Amniotic epithelial cell (primary cell): ENCODE measurements around a stretch of chr16.

DNA sequence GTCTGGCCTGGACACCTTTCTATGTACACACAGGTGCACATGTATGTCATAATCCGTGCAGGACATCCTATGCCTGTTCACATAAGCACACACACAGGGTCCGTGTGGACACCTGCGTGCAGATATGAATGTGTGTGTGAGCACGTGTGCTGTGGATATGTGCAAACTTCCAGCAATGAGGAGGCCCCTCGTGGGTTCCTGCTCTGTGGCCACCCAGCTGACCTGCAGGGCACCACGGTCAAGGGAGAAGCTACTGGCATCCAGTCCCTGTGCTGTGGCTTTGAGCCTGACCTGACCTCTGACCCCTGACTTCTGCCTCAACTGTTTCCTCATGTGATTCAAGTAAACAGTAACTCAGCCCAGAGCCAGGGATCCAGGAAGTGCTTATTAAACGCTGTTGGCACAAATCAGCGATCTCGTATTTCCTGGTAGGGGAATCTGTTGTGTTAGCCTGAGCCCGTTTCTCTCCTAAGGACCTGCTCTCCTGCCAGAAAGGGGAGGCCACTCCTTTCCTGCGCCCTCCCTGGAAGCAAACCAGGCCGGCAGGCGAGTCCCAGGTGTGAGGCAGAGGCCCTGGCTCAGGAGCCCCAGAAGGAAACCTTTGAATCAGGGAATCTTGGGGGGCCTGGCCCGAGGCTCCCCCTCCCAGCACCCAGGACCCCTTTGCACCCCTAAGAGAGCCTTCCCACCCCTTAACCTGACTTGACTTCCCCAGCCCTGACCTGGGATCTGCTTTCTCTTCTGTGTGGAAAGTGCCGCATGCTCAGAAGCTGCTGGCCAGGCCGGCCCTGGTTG lies 6.6 kb downstream of the CPNE7 start:
- RRBS, result no CpG with 5 or more reads among the region's 16 CpGs

DNA sequence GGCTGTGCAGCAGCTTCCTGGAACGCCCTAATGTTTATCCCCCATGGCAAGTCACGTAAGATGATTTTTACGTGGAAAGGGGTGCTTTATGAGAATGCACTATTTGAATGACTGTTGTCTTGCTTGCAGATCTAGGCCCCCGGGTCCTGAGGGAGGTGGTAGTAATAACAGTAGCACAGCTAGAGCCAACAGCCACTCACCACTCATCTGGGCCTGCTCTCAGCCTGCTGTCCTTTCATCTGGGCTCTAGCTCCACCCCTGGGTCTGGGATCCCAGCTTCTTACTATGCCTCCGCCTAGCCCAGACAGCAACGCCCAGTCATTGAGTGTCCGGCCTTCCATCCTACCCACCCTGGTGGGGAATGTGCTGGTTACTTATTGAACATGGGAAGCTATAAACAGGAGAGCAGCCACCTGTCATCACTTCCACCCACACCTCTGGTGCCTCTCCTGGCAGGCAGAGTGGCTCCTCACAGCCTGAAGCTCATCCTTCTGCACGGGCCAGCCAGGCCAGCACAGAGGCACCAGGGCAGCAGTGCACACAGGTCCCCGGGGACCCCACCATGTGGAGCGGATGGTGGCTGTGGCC lies 16.5 kb downstream of the DPEP1 start:
- RRBS, result no CpG with 5 or more reads among the region's 10 CpGs

DNA sequence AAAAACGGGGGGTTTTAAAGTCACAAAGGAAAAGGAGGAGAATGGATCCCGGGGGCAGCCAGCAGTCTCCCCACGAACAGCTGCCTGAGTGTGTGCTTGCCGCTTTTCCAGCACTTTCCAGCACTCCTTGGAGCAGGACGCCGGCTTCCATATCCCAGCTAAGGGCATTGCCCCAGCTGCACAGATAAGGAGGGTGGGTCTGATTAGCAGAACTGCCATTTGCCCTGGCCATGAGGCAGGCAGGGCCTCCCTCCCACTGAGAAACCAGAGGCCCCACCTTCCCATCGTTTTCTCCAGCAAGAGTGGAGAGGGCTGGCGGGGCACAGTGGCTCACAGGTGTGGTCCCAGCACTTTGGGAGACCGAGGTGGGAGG lies 19.0 kb downstream of the DPEP1 start:
- RRBS, result 24% methylated on average over 4 of the region's 9 CpGs

- RRBS, result no CpG with 5 or more reads among the region's 15 CpGs
Observed at GRCh38 chr16:89732004-89732676, 10.8 kb downstream of the ZNF276 start.

- RRBS, result no CpG with 5 or more reads among the region's 7 CpGs
Observed at GRCh38 chr16:89741184-89741537, 19.8 kb downstream of the ZNF276 start.

DNA sequence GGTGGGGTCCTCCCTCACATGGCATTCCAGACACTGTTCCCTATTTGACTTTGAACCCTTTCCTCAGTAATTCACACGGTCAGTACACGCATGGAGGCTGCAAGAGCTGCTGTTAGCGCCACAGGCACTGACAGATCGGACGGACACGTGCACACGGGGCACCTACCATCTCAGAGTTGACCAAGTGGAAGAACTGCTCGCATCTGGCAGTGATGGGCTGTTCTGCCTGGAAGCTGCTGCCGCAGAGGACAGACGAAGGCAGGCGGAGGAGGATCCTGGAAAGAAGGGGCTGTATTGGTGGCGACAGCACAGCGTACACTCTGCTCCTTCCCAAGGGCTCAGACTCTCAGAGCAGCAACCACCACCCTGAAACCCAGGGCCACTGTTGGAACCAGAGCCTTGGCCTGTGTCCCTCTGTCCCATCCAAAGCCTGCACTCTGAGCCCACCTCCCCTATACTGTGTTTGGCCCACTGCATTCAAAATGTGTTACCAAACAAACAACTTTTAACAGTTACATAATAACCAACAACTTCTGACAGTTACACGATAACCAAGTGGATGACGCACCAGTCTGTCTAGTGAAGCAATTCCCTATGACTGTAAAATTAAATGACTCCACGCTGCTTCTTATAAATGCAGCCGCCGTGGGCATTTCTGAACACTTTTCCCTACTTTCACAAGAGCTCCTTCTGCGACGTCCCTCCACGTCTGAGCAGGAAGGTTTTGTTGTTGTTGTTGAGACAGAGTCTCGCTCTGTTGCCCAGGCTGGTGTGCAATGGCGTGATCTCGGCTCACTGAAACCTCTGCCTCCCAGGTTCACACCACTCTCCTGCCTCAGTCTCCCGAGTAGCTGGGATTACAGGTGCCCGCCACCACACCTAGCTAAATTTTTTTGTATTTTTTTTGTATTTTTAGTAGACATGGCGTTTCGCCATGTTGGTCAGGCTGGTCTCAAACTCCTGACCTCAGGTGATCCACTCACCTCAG lies 27.4 kb downstream of the ZNF276 start:
- RRBS, result no CpG with 5 or more reads among the region's 28 CpGs

DNA sequence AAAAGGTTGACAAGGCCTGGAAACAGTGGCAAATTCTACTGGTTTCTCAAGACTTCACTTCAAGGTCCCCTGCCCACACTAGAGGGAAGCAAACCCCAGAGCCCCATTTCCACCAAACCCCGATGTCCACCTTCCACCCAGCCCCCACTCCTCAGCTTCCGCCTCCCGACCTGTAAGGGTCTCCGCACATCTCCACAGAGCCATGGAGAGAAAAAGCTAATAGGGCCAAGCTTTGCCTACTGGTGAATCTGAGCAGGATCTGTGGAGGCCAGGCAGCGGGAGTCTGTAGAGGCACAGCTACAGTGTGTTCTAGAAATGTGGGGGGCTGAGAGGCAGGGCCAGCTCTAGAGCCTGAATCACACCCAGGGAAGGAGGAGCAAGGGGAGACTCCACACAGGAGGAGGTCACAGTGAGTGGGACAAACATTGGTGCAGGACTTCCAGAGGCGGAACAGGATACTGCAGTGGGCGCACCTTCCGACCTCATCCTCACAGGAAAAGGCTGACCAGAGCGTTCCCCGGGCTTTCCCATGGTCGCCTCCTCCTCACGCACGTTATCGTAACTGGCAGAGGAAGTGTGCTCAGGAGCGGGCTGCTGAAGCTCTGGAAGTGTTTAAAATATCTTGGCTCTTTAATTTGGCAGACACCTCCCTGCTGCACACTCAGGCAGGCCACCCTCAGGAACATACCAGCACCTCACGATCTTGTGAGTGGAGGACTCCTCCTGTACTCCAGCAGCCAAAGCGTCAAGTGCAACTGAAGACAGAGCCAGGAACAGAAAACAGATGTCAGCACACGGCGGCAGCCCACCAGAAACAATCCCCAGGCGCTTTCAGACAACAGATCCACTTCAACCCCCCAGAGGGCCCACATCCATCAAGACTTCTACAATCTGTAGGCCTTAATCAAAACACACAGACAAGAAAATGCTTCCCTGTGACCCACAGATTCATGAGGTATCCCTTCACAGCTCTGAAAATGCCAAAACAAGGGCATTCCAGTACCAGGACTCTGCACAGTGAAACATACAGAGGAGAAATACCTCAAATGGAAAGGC lies 17.6 kb downstream of the FANCA start:
- RRBS, result no CpG with 5 or more reads among the region's 20 CpGs

DNA sequence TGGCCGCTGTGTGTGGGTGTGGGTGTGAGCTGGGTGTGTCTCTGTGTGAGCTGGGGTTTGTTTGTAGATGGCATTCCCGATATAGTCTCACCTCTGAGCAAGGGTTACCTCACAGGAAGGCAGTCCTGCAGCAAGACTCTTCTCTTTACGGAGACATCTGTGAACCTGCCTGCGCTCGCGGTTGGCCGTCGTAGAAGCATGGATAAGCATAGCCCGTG lies 5.5 kb downstream of the SPIRE2 start:
- RRBS, result no CpG with 5 or more reads among the region's 9 CpGs

GRCh38 chr16:89837459-89838279 lies 9.4 kb downstream of the SPIRE2 start:
- RRBS, result no CpG with 5 or more reads among the region's 31 CpGs

DNA sequence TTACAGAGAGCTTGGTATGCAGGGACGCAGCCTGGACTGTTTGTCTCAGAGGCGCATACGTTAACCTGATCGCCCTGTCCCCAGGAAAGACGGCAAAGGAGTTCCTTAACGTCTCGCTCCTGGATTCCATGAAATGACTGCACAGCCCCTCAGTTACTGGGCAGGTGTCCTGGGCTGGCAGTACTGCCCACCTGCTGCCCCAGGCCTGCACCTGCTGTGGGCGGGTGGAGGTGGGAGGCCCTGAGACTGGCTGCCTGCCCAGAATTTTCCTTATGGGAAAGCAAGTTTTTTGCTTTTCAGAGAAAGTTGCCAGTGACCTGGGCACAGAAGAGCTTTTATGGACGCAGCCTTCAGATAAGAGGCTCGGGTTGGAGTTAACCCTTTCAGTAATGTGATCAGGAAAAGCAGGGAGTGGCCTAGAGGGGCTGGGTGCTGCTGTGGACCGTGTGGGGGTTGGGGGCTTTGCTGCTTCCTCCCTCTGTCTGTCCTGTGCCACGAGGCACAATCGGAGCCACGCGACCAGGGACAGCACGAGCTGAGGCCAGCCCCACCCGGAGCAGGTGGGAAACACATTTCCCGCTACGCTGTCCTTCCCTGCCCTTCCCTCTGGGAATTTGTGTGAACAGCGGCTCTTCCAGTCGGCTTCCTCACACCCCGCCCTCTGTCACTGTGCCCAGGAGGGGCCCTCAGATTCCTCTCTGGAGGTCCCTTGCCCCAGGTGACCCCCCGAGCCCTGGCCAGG lies 19.4 kb downstream of the SPIRE2 start:
- RRBS, result no CpG with 5 or more reads among the region's 23 CpGs

DNA sequence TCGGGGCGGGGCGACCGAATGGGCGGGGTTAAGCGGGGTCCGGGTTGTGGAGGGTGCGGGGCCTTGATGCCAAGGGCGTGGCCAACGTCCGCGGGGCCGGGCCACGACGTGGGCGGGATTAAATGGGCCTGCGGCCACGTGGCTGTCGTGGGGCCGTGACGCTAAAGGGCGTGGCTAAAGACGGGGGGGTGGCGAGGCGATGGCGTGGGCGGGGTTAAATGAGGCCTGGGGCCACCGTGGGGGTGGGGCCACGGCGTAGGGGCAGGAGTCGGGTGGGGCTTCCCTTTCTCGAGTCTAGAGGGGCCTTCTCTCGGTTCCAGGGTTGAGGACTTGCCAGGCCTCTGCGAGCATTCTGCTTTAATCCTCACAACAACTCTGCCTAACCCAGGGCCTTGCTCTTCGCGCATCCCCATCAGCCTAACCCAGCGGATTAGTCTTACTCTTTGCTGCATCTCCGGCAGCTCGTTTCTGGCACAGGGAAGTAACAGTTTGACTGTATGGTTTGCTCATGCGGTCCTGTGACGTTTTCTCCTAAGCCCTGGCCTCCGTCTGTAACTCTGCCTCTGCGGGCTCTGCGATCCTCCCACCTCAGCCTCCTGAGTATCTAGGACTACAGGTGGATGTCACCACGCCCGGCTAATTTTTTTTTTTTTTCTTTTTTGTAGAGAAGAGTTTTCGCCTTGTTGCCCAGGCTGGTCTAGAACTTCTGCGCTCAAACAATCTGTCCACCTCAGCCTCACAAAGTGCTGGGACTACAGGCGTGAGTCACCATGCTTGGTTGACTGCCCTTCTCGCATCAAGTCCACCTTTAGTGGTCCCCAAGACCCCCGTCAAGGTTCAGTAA lies 964 bp downstream of the TCF25 start:
- RRBS, result 3% methylated on average over 12 of the region's 51 CpGs

DNA sequence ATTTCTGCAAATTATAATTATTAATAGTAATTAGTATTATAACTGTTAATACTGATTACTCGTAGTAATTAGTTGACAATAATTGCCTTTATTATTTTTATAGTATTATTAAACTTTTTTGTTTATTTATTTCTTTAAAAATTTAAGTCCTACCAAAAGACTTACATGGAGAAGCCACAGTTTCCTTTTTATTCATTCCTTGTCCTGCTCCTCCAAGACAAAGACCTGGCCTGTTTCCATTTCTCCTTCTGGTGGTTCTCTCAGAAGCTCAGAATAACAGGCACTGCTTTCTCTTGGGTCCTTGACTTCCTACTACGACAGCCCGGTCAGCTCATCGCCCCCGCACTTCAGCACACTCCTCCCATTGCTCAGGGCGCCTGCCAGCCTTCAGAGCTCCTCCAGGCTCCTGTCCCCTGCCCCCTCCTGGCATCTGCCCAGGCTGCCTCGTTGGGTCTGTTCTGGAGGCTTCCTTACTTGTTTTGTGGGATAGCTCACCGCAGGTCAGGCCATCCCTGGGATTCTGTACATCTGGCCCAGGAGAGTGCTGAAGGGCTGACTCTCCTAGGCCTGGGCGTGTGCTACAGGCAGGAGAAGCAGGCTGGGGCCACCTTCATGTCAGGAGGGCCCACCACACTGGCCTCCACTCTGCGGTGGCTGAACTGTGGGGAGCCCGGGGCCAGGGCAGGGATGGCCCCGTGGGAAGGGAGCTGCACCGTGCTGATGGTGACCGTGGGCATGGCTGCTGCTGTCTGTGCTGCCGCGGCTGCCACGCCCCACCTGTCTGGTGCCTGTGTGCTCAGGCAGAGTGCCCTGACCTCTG lies 17.6 kb downstream of the TCF25 start:
- RRBS, result no CpG with 5 or more reads among the region's 17 CpGs

DNA sequence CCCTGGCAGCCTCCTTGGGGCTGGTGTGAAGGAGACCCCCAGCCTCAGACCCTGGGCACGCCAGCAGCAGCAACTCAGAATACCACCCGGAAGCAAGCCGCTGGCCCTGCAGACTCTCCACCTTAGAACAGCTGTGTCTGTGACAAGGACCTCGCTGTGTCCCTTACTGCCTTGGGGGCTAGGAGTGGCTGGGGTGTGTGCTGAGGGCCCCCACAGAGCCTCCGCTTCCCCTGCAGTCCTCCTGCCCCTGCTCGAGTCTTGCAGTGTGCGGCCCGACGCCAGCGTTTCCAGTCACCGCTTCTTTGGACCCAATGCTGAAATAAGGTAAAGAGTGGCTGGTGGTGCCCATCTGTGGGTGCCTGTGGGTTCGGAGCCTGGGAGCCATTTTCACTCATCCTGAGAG lies 14.8 kb upstream of the MC1R start:
- RRBS, result no CpG with 5 or more reads among the region's 12 CpGs

- RRBS, result no CpG with 5 or more reads among the region's 4 CpGs
Observed at GRCh38 chr16:89918969-89919390, 318 bp downstream of the MC1R start.

DNA sequence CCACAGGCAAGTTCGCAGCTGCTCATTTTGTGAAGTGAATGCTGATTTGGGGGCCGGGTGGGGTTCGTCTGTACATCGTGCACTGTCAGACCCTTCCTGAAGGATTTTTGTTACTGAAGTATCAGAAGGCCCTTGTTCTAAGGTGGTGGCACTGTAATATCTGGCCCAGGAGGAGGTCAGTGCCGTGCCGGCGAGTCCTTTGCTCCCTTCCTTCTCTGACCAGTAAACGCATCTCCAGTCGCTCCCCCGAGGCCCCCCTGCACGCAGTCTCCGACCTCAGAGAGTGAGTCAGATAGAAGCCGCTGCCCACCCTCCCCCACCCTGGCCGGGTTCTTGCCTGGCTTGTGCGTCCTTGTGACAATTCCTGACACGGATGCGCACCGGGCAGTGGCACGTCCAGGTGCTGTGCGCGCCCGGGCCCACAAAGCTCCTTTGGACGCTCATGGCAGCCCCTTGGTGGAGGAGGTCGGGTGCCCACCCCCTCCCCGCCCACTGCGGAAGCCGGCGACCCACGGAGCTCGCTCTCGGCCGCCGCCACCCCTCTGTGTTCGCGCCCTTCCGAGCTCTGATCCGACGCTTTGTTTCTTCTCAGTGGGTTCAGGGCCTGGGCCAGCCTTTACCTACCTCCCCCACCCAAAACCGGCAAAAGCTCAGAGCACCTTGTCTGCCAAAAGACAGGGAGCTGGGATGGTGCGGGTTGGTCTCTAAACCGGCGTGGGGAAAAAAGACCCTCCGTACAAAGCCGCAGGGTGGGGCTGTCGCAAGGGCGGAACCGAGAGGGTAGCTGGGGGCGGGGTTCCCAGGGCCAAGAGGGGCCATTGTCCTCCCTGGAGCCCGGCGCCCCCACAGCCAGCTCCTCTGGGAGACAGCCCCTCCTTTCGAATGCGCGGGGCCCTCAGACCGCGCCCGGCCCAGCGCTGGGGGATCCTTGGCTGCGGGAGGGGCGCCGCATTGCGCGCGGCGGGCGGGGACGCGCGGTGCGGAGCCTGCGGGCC lies 605 bp upstream of the TUBB3 start:
- RRBS, result 4% methylated on average over 32 of the region's 70 CpGs

- RRBS, result 8% methylated on average over 1 of the region's 14 CpGs
Observed at GRCh38 chr16:90057457-90058178, 19.5 kb downstream of the PRDM7 start.